Monocyte (primary cell): ENCODE data around the gene SPRTN.

DNA sequence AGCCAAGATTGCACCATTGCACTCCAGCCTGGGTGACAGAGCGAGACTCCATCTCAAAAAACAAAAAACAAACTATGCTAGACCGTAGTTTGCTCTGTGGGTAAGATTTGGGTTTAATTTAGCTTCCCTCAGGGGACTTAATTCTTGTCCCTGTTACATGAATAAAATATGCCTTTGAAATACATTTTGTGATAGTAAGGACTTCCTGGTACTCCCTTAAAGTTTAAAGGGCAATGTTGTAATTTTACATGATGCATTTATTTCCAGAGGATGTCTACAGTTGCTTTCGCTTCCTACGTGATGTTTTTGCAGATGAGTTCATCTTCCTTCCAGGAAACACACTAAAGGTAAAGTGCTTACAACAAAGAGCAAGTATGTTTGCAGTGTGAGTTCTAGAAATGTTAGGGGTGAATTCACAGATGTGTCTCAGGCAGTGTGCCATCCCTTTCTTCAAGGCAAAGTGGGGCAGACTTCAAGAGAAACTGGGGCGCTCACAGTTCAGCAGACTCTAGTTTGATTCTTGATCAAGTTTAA lies 31.1 kb downstream of the GNPAT start:
- PRO-cap, 2 experiments: no peak in any of the 2 experiments

- PRO-cap, 2 experiments: peak in 2 of 2 experiments; most common plus-strand start chr1:231337980 (in 2); most common minus-strand start chr1:231338255 (in 1)
Observed at GRCh38 chr1:231337910-231338979, at the start of gene SPRTN. SPRTN (plus strand) TSS chr1:231338293.

DNA sequence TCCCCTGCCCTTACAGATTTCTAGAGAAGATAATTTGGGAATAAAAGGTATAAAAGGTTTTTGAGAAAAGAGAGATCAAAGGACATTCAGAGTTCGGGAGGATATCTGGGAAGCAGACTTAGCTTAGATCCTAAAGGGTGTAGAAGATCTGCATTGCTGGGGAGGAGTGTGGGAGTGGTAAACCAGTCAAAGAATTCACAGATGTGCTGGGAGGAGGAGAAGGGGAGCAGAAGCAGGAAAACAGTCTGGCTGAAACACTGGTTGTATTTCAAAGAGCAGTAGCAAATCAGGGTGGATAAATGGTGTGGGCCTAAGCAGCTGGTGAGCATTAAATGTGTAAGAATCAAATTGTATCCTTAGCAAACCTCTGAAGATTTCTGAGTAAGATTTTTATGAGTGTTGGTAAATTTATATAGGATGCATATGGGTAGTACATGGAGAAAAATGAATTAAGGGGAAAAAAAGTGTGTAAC lies 14.0 kb downstream of the EGLN1 start:
- PRO-cap, 2 experiments: no peak in any of the 2 experiments

GRCh38 chr1:231526417-231527298 lies 1.8 kb upstream of the TSNAX start:
- PRO-cap, 2 experiments: no peak in any of the 2 experiments

GRCh38 chr1:231806553-231807069 lies 180.0 kb downstream of the DISC1 start:
- PRO-cap, 2 experiments: no peak in any of the 2 experiments

DNA sequence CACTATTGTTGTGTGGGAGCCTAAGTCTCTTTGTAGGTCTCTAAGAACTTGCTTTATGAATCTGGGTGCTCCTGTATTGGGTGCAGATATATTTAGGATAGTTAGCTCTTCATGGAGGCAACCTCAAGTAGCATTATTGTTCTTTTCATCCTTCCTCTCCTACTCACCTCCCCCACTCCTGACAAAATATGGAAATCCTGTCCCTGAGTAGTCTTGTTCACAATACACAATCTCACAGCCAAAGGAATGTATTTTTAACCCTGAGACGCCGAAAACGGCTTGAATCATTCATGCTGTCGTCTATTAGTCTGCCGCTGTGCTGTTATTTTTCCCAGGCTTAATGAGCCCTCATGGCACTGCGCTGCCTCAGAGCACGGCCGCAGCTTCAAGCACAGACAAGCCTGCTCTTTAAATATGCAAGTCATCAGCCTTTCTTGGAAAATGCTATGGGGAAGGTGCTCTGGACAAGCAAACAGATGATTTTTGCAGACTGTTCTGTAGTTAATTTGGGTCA lies 302.6 kb downstream of the DISC1 start:
- PRO-cap, 2 experiments: no peak in any of the 2 experiments

DNA sequence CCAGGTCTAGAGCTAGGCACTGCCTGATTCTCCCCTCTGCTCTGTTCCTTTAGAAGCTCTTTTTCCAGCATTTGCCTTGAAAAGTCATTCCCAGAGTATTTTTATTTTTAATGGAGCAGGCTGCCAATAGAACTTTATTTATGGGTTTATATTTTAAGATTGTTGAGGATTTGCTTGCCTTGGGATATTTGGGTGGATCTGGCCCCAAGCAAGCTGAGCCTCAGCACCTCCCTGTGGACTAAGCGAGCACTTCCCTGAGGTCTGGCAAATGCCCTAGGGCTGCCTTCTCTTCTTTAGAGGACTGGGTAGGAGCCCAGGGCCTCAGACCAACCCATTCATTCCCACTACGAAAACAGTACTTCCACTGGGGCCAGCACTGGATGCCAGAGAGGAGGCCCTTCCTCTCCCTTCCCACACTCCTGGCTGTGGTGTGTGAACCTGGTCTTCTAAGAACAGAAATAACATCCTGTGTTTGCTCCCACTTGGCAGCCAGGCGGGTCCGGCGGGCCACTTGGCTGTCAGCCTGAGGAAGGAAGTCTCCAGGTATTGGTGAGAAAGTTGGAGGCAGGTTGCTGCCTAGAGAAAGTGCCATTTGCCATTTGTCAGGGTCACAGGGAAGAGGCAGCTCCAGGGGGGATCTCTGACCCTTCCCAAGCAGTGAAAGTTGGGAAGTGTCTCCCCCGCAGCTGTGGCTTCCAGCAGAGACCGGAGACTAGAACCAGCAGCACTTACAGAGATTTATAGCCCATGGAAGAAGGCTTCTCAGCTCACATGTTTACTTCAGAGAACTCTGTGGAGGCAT lies 323.6 kb downstream of the SIPA1L2 start:
- PRO-cap, 2 experiments: no peak in any of the 2 experiments

DNA sequence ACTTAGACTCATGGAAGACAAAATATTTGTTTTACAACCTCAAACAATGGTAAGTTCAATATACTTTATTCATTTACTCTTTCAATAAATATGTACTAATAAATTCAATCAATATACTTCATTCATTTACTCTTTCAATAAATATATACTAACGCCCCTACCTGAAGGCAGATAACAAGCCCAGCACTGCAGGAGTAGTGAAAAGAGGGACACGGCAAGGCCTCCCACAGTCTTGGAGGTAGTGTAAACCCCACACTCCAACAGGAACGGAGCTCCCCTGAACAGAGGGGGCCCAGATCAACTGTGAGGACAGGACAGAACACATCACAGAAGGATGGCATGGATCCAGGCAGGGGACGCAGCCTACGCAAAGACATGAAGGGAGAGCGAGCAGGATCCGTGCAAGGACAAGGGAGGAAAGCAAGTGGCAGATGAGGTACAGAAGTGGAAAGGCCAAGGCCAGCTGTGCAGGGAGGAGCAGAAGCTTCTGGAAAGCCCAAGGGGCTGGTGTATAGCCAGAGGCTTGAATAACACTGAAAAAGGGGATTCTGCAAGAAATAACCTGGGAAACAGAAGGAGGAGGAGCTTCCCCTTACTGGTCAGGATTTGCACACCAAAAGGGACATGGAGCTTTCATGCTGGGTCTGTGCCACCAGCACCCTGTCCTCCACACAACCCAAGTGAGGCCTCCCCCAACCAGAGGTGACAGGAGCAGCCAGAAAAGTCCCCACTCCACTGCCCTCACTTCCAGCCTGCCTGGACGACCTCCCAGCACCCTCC lies 81.3 kb downstream of the SIPA1L2 start:
- PRO-cap, 2 experiments: no peak in any of the 2 experiments

DNA sequence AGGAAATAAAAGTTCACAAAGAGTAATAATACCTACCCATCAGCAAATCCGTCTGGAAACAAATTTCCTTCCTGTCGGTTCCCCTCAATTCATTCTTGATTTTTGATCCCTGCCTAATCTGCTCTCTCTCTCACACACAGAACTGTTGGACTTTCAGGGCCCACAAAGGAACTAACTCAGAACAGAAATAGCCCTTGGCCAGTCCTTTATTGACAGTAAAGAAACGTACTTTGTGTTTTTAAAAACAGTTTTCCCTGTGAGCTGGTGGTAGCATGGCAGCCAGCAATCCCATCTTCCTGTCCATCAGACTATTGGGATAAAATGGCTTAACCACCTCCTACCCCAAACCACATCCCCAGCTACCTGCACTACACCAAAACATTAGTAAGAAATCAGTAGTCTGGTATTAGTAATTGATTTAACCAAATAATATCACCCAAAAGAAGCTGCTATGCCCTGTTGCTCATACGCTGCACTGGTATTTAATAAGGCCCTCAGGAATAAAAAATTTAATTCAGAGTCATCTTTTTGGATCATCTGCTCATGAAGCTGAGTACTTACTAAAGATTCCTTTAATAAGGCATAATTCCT lies 69.9 kb downstream of the SIPA1L2 start:
- PRO-cap, 2 experiments: no peak in any of the 2 experiments

- PRO-cap, 2 experiments: no peak in any of the 2 experiments
Observed at GRCh38 chr1:232589793-232590426, 40.0 kb downstream of the SIPA1L2 start.

DNA sequence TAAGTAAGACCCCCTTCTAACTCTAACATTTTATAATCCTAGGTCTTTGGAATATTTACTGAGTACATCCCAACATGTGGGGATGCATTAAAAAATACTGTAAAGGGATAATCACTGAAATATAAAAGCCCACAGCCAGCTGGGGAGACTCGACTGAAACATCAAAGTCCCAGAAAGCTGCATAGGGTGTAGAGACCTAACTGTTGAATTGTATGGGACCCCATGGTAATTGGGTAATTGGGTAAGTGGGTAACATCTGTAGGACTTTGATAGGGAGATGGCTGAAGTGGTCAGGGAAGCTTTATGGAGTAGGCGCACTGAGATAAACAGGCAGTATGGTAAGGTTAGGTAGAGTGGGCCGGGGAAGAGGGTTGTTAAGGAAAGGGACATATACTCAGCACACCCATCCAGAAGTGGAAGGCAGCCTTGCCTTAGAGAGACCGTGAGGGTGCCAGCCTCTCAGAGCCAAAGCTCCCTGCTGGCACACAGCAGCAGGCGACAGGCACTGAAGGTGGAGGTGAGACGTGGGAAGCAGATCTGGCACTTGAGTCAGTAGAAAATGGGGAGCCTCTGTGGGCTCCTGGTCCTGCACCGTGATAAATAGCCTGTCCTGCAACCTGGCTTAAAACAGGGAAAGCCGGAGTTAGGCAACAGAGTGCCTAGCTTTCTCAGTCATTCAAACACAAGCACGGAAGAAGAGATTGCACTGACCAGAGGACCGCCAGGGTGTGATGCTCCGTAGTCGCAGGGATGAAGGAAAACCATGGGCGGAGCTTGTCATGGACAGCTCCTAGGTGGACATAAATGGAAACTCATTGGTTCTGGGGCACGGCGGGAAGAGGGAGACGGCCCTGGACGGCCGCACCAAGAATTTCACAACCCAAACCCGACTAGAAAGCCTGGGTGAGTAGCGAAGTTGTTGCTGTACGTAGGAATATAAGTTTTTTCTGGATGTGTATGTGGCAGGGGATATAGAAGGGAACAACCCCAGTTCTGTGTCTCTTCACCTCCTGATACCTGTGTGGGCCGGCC lies 15.4 kb downstream of the KCNK1 start:
- PRO-cap, 2 experiments: no peak in any of the 2 experiments

DNA sequence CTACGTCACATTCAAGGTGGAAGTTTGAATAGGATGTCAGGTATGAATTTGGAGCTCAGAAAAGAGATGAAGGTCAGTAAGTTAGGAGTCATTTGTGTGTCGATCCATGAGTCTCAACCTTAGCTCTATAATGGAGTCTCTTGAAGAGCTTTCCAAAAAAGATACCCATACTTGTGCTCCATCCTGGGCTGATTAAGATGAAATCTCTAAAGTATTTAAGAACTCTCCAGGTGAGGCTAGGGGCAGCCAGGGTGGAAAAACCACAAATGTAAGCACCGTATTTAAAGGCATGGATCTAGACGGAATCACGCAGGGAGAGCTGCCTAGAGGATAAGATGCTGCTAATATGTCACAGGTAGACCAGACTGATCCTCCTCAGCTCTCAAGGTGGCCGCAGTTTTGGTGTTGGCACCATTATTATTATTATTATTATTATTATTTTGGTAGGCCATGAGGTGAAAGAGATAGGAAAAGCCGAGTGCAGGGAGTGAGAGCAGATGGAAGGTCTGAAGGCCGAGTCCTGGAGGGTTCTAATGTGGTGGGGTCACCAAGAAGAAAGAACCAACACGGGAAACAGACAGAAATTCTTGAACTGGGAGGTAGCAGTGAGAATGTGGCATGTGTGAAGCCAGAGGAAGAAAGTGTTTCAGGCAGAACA lies 32.3 kb downstream of the KCNK1 start:
- PRO-cap, 2 experiments: no peak in any of the 2 experiments

GRCh38 chr1:233671197-233672178 lies 57.6 kb downstream of the KCNK1 start:
- PRO-cap, 2 experiments: no peak in any of the 2 experiments

DNA sequence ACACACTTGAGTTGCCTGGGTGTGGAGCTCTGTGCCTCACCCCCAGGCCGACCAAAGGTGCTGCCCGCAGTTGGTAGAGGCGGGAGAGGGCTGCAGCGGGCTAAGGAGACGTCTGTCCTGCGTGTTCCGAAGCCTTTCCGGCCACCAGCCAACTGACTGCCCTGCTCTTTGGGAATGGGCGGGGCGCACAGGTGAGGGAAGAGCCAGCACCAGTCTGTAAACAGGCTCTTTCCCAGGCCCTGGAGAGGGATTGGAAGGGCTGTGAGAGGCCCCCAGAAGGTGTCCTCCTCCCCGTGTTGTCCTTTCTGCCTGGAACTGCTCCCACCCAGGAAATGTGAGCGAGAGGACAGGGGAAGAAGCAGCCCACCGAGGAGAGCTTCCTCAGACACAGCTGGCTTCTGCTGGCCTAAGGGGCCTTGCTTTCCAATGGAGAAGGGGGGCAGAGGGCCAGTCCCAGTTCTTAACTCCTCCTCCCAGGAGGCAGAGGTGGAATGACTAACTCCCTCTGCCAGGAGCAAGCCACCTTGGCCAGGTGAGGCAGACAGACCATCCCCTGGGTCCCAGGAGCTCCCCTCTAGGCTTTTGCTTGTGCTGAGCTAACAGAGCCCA lies 158.2 kb upstream of the COA6 start:
- PRO-cap, 2 experiments: no peak in any of the 2 experiments

DNA sequence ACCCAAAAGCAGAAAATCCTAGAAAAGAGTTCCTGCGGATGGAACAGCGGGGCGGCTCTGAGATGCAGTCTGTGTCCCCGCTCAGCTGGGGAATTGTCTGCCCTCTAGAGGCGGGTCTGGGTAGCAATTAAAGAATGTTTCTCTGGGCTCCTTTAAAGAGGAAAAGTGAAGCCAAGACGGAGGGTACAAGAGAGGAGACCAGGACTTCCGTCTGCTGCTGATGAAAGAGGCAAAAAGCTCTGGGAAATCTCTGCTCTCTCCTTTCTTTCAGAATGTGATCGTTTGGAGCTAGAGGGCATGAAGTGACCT lies 46.6 kb upstream of the COA6 start:
- PRO-cap, 2 experiments: peak in 2 of 2 experiments; most common minus-strand start position 59 of the sequence (in 2)

- PRO-cap, 2 experiments: peak in 2 of 2 experiments; most common plus-strand start chr1:234599970 (in 2); most common minus-strand start chr1:234599892 (in 1)
Observed at GRCh38 chr1:234599386-234600511, 10.2 kb downstream of the IRF2BP2 start.

DNA sequence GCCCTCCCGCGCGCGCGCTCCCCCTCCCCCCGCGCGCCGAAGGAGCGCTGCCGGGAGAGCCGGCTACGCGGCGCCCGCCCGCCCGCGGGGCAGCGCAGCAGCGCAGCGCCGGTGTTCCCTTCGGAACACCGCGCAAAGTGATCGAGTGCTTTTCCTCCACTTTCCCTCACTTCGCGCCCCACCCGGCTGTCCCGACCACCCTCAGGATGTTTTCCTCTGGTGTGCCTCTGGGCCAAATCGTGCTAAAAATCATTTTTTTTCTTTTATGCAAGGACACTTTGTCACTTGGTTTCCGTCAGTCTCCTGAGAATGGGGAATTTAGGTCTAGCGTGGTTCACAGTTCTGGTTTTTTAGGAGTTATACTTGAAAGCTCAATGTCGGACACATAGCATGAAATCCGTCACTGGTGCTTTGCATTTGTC lies 277 bp upstream of the IRF2BP2 start:
- PRO-cap, 2 experiments: peak in 1 of 2 experiments; most common plus-strand start position 103 of the sequence (in 1)

DNA sequence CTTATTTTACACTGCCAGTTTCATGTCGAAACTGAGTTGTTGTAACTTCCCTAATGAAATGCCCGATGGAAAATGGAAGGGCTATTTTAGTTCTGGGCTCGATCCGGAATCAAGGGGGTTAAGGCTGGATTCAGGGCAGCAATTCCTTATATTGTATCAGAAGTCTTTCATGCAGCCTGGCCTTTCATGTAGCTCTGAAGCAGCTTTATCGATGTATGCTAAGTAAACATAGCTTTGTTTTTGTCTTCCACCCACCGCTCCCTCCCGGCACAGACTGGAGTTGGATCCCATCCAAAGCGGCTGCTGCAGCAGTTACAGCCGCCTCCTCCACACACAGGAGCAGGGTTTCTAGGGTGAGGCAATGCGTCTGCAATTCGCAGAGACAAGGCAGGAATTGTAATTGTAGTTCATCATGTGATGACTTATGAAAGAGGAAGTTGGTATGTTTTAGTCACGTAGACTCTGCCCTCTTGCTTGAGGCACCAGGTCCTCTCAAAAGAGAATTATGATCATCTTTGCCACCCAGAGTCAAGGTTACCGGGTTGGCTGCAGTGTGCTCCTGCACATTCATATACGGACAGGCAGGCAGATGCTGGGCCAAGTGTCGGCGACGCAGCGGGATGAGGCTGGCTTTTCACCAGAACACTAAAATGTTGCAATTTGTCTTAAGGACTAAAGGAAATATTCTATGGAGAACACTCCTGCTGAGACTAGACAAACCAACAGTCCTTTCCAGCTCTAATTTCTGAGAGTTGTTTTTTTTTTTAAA lies 2.6 kb upstream of the IRF2BP2 start:
- PRO-cap, 2 experiments: peak in 2 of 2 experiments; most common plus-strand start position 525 of the sequence (in 2); most common minus-strand start position 276 of the sequence (in 2)

DNA sequence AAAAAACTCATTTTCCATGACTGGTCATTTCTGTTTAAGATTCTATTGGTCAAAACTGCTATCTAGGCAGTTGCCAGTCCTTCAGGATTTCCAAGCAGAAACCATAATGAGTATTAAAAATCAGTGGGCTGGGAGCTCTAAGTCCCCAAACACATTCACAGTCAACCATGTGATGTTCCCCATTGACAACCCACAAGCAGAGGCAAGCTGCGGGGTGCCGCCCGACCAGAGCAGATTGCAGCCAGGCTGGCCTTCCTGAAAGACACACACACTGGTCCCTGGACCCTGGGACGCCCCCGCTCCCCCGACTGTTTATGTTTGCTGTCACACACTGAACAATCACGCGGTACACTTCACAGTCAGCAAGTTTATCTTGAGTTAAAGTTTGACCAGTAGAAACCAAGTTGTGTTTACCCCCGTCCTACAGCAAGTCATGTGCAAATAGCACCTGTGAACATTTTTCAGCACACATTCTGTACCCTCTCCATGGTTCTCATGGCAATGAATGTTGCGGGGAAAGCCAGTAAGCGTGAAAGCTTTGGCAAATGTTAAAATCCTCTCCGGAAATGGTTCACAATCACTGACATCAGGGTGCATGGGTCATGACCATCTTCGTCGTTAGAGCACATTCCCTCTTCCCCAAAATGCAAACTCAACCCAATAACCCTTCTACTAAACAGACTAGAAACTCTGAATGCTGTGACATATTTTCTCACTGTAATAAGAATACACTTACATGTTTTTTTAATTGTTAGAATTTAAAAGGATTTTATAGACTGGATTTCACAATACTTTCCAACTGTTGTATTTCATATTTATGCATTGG lies 33.2 kb upstream of the IRF2BP2 start:
- PRO-cap, 2 experiments: no peak in any of the 2 experiments

GRCh38 chr1:234658112-234658700 lies 48.2 kb upstream of the IRF2BP2 start:
- PRO-cap, 2 experiments: no peak in any of the 2 experiments